ENCODE data around the genes ZMYND12, YBX1, SVBP and CFAP57.

- PRO-cap: no peak
Observed at GRCh38 chr1:42021763-42022719, 103.3 kb upstream of the HIVEP3 start.

GRCh38 chr1:42165285-42166162, 979 bp upstream of the GUCA2A start:
- PRO-cap: no peak

- PRO-cap: unidirectional peak, plus-strand start at chr1:42456107
Observed at GRCh38 chr1:42455784-42456147, at the start of gene ZMYND12. Gene ZMYND12 (minus strand): TSS chr1:42456022.

DNA sequence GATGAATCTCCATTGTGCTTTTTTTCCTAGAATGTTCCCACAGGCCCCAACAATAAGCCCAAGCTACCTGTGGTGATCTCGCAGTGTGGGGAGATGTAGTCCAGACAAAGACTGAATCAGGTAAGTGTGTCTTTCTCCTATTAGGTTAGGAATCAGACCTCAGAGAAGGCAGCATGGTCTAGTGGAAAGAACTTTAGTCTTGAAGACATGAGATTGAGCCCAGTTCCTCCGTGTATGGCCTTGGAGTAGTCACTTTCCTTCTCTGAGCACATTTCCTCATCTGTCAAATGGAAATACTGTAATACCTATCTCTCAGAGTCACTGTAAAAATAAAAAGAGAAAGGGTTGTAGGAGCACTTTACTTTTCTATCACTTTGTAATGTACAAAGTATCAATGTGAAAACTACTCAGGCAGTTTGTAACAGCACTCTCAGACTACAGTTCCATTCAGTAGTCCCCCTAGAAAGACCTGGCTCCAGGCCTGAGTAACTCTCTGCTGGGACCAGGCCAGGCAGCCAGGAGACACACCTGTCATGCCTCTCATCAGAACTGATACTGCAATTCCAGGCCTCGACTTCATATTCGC, 9.2 kb downstream of the PPIH start:
- PRO-cap: no peak

DNA sequence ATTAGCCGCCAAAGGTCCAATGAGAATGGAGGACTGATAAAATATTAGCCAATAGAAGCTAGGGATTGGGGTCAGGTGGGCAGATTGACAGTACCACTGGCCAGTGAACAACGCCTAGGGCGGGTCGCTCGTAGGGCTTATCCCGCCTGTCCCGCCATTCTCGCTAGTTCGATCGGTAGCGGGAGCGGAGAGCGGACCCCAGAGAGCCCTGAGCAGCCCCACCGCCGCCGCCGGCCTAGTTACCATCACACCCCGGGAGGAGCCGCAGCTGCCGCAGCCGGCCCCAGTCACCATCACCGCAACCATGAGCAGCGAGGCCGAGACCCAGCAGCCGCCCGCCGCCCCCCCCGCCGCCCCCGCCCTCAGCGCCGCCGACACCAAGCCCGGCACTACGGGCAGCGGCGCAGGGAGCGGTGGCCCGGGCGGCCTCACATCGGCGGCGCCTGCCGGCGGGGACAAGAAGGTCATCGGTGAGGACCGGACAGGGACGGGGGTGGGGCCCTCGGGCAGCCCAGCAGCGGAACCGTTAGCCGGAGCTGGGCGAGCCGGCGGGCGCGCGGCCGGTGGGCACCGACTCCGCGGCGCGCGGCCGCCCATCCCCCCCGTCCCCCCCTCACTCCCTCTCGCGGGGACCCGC, at the start of gene YBX1:
Gene YBX1, plus strand, starts transcription at position 157 of the 637 bp plus-strand sequence.
- PRO-cap: bidirectional peak, plus-strand start at position 140 of the sequence, minus-strand start outside the sequence

GRCh38 chr1:42683653-42684482, 1.6 kb downstream of the YBX1 start:
- PRO-cap: no peak

DNA sequence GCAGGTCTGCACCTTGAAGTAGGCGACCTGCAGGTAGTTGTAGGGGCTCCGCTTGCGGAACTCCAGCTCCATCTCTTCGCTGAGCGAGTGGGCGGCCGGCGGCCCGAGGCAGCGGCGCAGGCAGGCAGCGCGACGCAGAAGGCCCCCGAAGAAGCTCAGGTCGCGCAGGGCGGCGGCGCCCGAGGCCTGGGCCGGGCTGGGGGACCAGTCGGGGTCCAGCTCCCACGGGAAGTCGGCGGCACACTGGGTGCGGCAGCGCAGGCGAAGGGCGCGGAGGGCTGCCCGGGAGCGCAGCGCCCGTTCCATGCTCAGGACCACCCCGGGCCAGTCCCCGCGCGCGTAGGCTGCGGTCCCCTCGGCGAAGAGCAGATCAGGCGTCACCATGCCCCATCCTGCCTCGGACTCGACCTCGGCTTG, 325 bp downstream of the P3H1 start:
- PRO-cap: unidirectional peak, minus-strand start at position 81 of the sequence

DNA sequence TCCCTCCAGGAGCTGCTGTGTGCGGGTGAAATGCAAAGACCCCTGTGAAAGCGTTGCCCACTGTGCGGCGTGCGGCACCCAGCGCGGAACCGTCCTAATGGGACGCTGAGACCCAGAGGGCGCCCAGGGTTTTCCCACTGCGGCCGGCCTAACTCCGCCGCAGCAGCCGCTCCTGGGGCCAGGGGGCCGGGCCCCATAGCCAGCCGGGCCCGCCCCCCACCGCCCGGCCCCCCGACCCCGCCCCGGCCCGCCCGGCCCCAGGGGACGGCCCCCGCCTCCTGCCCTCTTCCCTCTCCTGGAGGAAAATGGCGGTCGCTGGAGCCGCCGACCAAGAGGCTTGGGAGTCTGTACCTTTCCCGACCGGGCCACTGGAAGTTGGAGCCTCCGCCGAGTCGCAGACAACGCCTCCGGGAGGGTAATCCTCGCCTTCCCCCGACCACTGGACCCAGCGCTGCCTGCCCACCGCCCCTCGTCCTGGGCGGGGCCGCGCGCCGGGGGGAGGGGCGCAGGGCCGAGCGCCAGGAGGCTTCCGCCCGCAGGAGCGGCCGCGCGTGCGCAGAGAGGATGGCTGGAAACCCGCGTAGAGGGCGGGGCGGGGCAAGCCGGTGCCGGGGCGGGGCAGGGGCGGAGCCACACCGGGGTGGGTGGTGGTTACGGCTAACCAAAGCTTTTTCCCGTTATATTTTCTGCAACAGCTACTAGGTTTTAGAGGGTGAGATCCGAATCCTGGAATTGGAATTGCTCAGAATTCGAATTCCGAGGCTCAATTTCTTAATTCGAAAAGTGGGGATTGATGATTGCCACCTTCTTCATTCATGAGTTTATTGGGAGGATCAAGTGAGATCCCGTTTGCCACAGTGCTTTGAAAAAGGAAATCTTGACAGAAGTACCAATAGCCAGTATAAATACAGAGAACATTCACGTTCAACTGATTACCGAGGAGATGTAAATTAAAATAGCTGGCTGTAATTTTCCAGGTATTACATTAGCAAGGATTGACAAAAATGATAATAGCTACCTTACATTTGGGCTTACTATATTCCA, at the start of gene SVBP:
Gene SVBP, minus strand, starts transcription at position 559 of the 1,044 bp plus-strand sequence.
- PRO-cap: bidirectional peak, plus-strand start at position 303 of the sequence, minus-strand start at position 150 of the sequence; bidirectional peak, plus-strand start at position 701 of the sequence, minus-strand start at position 471 of the sequence

DNA sequence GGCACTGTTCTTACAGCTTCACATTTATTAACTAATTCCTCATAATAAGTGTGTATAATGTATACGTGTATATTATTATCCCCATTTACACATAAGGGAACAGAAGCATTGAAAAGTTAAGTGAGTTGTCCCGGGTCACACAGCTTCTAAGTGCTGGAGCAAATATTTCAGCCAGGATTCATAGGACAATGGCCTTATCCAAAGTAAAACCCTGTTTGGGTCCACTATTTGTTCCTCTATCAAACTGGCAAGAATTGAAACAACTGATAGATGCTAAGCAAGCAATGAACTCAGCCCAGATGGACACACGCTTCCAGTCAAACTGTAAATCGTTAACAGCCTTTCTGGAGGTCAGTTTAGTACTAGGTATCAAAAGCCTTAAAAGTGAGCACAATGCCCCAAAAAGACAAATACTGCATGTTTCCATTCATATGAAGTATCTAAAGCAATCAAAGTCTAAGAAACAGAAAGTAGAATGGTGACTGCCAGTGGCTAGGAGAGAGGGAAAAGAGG, 742 bp upstream of the SVBP start:
- PRO-cap: no peak

DNA sequence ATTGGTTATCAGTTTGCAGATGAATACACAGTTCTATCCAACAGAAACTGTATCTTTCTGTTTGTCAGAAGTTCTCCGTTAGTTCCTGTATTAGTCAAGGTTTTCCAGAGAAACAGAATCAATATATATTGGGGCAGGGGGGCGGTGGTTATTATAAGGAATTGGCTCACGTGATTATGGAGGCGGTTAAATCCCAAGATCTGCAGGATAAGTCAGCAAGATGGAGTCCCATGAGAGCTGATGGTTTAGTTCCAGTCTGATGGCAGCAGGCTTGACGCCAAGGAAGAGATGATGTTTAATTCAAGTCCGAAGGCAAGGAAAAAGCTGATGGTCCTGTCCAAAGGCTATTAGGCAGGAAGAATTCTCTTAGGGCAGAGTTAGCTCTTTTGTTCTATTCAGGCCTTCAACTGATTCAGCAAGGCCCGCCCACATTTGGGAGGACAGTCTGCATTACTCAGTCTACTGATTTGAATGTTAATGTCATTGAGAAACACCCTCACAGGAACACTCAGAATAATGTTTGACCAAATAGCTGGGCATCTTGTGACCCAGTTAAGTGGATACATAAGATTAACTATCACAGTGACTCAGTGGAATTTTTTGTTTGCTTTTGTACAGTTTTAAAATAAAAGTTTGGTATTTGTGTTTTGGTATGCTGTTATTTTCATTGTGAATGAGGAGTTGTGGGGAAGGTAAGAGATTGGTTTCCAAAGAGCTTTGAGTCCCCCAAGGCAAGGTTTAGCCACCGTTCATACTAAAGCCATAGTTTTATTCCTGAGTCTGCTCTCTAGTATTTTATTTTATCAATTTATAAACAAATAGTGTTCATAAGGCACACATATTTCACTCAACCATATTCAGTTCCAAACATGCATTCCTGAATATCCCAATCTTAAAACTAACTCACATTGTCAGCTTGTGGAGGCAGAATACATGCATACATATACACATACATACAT, 1.8 kb upstream of the ZNF691 start:
- PRO-cap: no peak

GRCh38 chr1:42845759-42846499, 484 bp upstream of the ZNF691 start:
- PRO-cap: bidirectional peak, plus-strand start at chr1:42846642, minus-strand start at chr1:42846394

DNA sequence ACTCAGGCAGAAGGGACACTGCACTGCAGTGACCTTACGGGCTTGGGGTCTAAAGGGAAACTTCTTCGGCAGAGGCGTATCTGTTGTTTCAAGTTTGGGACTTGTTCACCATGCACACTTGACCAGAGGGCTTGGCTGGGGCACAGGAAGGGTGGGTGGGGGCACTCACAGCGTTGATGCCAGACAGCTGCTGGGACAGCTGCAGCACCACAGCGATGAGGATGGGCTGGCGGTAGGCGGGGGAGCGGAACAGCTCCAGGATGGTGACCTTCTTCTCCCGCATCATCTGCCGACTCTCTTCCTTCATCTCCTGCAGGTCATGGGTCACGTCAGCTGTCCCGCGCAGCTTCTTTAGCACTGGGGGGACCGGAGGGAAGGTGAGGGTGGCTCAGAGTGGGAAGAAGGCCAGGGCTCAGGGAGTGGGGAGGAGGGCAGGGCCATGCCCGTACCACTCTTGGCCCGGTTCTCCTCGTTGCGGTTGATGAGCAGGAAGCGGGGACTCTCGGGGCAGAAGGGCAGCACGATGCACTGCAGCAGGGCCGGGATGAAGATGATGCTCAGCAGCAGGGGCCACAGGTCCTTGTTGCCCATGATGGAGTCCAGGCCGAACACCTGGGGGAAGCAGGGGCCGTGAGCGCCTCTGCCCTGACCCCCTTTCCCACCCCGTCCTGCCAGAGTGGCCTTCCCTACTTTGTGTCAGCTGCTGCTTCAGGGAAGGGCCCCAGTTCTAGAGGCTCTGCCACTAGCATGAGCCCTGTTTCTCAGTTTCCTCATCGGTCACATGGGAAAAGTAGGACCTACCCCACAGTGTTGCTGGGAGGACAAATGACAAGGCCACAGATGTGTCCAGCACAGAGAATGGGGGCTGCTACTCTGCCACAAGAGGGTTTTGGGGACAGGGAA, 29.0 kb downstream of the SLC2A1 start:
- PRO-cap: no peak

DNA sequence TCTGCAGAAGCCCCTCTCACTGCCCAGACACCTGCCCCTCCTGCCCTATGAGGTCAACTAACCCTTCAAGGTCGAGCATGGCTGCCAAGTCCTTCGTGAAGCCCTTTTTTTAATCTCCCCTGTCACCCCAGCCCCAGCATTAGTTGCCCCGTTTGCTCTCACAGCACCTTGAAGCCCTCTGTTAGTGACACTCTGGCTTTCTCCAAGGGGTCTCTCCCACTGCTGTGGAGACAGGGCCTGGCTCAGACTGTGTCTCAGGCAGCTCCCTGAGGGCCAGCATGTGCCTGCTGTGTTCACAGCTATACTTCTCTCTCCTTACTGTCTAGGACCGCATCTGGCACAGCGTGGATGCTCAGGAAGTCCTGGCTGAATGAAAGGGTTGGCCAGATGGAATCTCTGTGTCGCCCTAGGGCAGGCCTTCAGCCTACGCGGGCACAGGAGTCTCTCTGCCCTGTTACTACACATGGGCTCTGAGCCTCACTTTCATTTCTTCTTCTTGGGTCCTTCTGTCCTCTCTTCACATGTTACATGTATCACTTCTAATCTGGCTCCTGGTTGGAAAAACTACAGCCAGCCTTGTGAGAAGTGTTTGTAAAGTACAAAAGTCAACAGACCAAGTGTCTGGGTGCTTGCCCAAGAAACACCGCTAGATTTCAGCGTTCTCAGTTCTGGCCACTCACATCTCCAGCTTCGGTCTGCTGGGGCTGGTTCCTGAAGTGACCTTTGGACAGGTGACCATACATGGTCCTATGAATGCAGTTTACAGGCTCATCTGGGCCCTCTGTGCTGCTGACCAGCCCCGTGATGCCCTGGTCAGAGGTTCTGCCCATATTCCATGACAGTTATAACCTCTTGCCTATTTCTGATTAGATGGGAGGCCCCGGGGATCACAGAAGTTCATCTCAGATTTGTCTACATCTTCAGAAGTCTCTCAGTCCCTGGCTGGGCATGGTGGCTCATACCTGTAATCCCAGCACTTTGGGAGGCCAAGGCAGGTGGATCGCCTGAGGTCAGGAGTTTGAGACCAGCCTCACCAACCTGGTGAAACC, 19.6 kb downstream of the SLC2A1 start:
- PRO-cap: no peak

DNA sequence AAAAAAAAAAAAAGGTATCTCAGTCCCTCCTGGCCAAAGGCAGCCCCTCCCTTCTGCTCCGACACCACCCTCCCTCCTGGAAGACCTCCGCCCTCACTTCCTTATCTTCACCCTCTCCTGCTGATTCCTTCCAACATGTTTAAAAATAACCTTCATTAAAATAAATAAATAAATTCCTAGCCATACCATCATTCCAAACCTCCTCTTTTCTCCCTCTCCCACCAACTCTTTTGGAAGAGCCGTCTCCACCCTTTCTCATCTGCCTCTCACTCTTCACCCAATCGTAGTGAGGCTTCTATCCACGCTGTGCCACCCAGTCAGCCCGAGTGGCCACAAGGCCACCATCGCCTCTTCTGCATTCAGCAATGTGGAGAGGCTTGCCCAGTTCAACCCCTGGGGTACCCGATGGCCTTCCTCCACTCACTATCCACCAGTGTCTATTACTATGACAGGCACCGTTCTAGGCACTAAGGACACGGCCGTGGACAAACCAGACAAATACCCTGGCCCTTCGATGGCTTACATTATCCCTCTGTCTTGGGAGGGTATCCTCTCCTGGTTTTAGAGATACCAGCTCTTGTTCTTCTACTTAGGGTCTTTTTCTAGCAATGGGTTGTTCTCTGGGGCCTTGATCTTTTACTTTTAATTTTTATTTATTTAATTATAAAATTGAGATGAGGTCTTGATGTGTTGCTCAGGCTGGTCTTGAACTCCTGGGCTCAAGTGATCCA, 18.5 kb downstream of the SLC2A1 start:
- PRO-cap: no peak

DNA sequence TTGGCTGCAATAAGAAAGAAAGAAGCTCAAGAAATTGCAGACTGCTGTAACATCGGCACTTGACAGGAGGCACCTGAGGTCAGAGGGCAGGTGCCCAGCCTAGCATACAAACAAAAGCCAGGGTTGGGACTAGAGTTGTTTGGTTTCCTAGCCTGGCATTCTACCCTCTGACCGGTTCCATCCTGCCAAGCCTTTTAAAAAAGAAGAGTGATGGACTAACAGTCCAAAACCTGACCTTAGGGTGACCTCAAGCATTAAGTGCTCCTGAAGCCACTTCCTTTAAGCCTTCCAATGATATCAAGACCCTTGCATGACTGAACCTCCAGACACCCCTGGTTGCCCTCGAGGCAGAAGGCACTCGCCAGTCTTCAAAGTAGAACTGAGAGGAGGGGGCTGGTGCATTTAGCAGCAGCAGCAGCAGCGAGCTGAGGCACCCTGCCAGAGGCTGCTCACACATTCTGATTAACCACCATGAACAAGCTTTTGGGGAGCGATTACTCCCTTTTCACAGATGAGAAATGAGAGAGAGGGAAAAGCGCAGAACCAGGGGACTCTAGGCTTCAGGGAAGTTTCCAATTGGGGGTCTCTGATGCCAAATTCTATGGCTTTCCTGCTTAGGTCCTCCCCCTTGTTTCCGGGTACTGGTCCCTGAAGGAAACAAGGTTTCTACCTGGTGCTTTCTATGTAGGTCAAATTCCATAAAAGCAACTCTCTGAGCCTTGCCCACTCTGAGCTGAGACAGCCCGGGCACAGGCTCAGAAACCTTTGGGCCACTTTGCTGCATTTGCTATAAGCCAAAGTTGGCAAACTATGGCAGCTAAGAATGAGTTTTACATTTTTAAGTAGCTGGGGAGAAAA, 9.2 kb downstream of the SLC2A1 start:
- PRO-cap: no peak

GRCh38 chr1:43171811-43173040, at the start of gene CFAP57:
Gene CFAP57 (plus strand): TSS chr1:43172330.
- PRO-cap: unidirectional peak, plus-strand start at chr1:43172733

DNA sequence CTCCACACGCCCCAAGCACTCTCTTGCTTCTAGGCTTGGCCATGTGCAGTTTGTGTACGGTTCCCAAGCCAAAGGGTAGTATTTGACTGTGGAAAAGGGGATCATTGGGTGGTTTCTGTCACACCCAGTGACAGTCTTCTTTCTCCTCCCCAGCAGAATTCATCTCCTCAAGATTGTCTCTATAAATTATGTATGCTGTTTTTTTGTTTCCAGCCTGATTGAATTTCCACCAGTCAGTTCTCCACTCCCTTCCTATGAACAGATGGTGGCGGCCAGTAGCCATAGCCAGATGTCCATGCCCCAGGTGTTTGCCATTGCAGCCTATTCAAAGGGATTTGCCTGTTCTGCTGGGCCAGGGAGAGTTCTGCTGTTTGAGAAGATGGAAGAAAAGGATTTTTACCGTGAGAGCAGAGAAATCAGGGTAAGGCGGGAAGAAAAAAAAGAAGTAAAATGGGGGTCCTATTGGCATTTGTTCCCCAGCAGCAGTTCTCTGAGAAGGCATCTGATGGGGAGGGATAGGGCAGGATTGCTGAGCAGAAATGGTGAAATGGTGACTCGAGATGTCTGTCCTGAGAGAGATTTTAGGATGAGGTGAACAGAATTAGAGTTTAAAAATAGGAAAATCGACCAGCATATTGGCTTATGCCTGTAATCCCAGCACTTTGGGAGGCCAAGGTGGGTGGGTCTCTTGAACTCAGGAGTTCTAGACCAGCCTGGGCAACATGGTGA, 13.0 kb downstream of the CFAP57 start:
- PRO-cap: no peak

GRCh38 chr1:43277511-43278060, 7.8 kb downstream of the C1orf210 start:
- PRO-cap: no peak

DNA sequence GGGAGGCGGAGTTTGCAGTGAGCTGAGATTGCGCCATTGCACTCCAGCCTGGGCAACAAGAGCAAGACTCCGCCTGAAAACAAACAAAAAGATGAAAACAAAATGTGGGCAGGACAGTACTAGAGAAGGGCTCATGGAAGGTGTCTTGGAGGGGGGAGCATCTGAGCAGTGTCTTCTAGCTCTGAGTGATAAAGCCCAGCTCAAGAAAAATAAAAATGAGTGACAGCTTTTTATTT, 3.8 kb downstream of the C1orf210 start:
- PRO-cap: no peak

GRCh38 chr1:43348869-43349819, 9.6 kb upstream of the CDC20 start:
- PRO-cap: bidirectional peak, plus-strand start at chr1:43349109, minus-strand start at chr1:43349001; unidirectional peak, minus-strand start at chr1:43349488